M059J (cell line): ENCODE results near the gene PRPH2.

DNA sequence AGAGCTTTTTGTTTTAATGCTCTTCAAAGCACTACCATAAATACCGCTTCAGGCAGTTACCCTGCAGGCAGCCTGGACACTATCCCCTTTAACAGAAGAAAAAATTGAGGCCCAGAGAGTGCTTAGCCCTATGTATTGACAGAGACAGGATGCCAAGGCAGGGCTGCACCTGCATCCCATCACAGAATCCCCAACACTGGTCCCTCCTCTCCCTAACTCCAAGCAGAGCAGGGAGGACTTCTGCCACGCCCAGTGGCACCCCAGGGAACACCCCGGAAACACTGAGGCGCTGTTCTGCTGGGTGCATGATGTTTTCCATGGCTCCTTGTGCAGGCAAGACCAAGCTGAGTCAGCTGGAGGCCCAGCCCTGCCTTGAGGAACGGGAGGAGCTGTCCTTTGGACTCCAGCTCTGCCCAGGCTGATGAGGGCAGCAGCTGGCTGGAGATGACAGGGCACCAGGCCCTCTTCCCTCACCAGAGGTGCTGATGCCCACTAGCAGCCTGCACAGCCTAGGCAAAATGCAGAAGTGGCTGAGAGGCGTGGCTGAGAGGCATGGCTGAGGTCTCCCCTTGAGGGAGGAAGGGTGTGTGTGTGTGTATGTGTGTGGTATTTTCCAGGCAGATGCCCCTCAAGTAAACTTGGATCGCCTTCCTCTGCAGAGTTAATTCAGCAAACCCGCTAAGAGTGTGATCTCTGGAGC, 2.5 kb downstream of the C6orf132 start:
- RAMPAGE, long total RNA, result no peak

- RAMPAGE, long total RNA, result no peak
Observed at GRCh38 chr6:42225447-42225839, 7.8 kb upstream of the MRPS10 start.

- RAMPAGE, long total RNA, result no peak
Observed at GRCh38 chr6:42226052-42226619, 8.5 kb upstream of the MRPS10 start.

DNA sequence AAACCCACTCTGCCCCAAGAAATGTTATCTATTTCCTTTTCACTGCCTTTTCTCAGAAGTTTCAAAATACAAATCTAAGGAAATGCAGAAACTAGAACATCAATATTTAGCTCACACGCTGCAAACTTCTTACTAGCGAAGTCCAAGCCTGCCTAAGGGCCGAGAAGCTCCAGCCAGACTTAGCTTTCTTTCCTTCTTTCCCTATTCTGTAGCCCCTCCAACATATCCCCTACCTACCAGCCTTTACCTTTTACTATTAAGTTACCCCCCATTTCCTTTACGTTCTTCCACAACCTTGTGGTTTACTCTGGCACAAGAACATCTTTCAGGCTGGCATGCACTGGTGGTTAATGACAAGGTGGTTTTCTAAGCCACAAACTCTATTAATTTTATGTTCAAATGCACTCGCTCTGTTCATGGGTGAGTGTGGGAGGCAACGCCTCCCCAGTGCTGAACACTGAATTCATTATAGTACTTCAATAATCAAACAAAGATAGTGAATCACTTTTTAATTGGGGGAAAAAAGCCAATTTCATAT, 64.5 kb downstream of the TRERF1 start:
- RAMPAGE, long total RNA, result no peak

- RAMPAGE, long total RNA, result no peak
Observed at GRCh38 chr6:42564684-42564972, 799 bp downstream of the UBR2 start.

GRCh38 chr6:42722400-42722844, at the start of gene PRPH2:
Gene PRPH2 (minus strand): TSS chr6:42722597.
- RAMPAGE, long total RNA, result no peak

DNA sequence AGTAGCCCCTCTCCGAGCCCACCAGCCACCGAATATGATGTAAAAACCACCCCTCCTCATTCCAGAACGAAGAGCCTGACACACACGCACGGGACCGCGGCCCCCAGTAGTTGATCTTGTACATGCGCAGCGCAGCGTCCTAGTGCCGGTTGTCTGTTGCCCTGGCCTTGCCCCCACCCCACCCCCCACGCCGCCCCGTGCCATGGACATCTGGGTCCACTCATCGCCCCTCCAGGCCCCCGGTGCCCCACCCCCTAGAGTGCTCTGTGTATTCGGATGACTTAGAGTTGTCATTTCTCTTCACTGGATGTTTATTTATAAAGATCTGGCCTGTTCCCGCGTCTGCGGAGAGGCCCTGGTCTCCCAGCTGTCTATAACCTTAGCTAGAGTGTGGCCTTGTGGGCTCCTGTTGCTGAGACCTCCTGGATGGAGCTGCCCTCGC, 5.3 kb upstream of the PRPH2 start:
- RAMPAGE, long total RNA, result no peak

GRCh38 chr6:42784278-42784550, 2.4 kb downstream of the BICRAL start:
- RAMPAGE, long total RNA, result no peak

DNA sequence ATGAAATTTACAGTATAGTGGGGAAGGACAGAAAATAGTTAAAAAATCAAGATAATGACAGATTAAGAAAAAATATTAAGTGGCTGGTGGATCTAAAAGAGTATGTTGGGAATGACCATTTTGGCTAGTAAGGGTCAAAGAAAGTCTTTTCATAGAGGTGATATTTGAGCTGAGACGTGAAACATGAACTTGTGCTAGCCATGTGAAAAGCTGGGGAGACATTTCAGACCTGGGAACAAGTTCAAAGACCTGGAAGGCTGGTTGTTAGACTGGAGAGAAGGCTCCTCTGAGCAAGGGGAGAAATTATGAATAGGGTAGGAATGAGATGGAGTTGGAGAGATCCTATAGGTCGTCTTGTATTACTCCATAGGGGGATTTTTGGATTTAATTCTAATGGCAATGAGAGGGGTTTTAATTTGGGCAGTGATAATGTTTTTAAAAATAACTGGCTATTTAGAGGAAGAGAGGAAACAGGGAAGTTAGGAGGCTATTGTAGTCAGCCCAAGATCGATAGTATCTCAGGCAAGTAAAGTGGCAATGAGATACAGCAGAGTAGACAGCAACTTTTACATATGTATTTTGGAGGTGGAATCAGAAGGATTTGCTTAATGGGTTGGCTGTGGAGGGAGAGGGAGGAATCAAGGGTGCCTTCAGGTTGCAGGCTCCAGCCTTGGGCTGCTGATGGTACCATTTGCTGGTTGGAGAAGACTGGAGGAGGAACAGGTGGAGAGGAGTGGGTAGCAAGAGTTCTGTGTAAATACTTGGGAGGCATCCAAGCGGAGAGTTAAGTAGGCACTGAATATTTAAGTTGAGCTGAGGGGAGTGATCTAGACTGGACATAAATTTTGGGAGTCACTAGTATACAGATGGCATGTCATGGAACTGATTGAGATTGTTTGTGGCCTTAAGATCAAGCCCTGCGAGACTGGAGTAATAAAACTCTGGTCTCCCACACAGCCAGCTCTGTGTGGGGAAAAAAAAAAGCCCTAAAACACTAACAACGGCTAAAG, 5.0 kb downstream of the BICRAL start:
- RAMPAGE, long total RNA, result no peak

DNA sequence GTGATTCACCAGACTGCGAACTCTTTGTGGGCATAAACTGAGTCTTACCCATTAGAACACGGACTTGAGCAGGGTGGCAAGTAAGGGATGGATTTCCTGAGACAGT, 733 bp upstream of the PPP2R5D start:
- RAMPAGE, long total RNA, result no peak

- RAMPAGE, long total RNA, result no peak
Observed at GRCh38 chr6:43014983-43015385, 935 bp downstream of the KLHDC3 start.

GRCh38 chr6:43179828-43180328, 2.1 kb upstream of the CUL9 start:
- RAMPAGE, long total RNA, result no peak

- RAMPAGE, long total RNA, result no peak
Observed at GRCh38 chr6:43222947-43223506, 6.3 kb downstream of the DNPH1 start.

GRCh38 chr6:43269168-43269808, 26.0 kb downstream of the TTBK1 start:
- RAMPAGE, long total RNA, result no peak

DNA sequence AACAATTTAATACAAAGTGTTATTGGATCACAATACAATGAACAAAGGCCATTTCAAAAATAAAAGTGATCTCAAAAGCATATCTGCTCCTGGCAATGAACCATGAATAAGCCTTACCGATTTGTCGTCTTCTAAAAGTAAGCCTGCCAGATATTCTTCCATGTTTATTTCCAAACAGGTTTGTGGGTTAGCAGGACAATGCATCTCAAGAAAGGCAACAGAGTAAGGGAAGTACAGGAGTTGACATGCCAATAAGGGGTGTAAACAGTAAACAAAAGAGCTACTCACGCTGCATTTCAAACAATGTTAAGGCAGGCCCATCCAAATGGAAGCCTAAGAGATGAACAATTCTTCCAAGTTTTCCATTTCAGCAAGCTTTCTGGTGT, 27.7 kb upstream of the CRIP3 start:
- RAMPAGE, long total RNA, result no peak

GRCh38 chr6:43354487-43354941, 14.9 kb downstream of the ZNF318 start:
- RAMPAGE, long total RNA, result no peak

- RAMPAGE, long total RNA, result no peak
Observed at GRCh38 chr6:43431737-43432510, 4.6 kb downstream of the ABCC10 start.

- RAMPAGE, long total RNA, result no peak
Observed at GRCh38 chr6:43522556-43523979, 6.2 kb downstream of the POLR1C start.

DNA sequence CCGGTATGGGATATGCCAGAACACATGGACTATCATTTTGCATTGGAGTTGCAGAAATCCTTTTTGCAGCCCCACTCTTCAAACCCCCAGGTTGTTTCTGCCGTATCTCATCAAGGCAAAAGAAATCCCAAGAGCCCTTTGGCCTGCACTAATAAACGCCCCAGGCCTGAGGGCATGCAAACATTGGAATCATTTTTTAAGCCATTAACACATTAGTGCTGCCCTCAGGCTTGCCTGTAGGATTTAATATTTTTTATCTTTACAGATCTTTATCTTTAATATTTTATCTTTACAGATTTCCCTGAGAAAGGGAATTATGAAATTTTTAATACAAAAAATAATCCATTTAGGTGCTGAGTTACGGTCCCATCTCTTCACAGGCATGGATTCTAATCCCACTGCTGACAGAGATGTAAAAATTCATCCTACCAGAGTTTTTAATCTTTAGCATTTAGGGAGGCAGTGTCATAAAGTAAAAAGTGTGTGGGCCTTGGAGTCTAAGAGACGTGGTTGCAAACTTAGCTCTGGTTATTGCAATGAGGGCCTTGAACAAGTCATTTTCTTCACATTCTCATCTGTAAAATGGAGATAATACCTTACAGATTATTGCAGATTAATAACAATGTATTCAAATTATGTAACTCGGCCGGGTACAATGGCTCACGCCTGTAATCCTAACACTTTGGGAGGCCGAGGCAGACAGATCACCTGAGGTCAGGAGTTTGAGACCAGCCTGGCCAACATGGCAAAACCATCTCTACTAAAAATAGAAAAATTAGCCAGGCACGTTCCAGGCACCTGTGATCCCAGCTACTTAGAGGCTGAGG, 14.5 kb downstream of the GTPBP2 start:
- RAMPAGE, long total RNA, result no peak

GRCh38 chr6:43678342-43678858, 9.2 kb downstream of the MRPS18A start:
- RAMPAGE, long total RNA, result no peak